Metastatic Breast Carcinoma in the Brain (tissue), 10 donors: ENCODE results near the gene MRGPRF.

- PRO-cap, 10 experiments = no peak in any of the 10 experiments
These were observed 38.1 kb downstream of the MRGPRD start for GRCh38 chr11:68942531-68943261.

- PRO-cap, 10 experiments = peak in 1 of 10 experiments; most common plus-strand start chr11:68955506 (in 1); most common minus-strand start chr11:68955418 (in 1)
These were observed 25.6 kb downstream of the MRGPRD start for GRCh38 chr11:68955151-68955604.

GRCh38 chr11:69010014-69010768 is 2.9 kb downstream of the MRGPRF start:
- PRO-cap, 10 experiments = no peak in any of the 10 experiments

DNA sequence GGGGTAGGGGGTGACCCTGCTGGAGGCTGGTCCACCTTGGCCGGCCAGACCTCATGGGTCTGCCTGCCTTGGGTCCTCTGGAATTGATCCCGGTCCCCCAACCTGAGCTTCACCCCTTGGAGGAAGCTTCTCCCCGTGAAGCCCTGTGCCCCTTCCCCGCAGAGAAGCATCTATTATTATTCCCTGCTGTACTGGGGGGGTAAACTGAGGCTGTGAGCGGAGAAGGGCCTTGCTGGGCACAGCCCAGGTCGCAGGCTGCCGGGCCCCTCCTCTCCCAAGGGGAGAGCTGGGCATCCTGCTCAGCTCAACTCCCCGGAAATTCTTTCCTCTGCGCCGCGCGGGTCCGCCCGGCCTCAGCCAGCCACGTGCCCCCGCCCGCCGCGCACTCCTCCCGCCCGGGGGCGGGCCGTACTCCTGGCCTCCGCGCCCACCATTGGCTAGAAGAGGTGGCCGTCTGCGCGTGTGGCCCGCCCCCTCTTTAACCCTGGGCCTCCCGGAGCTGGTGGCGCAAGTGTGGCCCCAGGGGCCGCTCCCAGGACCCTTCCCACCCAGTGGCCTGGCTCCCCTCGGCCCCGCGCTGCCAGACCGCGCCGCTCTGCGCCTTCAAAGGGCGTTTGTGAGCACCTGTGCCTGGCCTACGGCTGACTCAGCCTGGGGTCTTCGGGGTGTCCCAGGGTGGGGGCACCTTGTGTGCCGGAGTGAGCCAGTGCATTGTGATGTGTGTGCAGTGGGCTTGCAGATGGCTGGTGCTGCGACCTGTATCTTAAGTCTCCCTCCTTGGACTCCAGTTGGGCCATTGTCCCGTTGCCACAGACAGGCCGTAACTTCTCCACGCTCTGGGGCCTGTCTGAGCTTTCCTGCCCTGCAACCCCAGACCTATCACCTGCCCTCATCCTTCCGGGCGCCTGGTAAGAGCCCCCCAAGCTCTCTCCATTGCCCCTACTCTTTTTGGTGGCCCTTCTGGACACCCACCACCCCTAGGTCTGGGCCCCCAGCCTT is 2.0 kb downstream of the MRGPRF start:
- PRO-cap, 10 experiments = peak in 10 of 10 experiments; most common plus-strand start position 443 of the sequence (in 1); most common minus-strand start position 311 of the sequence (in 10)

DNA sequence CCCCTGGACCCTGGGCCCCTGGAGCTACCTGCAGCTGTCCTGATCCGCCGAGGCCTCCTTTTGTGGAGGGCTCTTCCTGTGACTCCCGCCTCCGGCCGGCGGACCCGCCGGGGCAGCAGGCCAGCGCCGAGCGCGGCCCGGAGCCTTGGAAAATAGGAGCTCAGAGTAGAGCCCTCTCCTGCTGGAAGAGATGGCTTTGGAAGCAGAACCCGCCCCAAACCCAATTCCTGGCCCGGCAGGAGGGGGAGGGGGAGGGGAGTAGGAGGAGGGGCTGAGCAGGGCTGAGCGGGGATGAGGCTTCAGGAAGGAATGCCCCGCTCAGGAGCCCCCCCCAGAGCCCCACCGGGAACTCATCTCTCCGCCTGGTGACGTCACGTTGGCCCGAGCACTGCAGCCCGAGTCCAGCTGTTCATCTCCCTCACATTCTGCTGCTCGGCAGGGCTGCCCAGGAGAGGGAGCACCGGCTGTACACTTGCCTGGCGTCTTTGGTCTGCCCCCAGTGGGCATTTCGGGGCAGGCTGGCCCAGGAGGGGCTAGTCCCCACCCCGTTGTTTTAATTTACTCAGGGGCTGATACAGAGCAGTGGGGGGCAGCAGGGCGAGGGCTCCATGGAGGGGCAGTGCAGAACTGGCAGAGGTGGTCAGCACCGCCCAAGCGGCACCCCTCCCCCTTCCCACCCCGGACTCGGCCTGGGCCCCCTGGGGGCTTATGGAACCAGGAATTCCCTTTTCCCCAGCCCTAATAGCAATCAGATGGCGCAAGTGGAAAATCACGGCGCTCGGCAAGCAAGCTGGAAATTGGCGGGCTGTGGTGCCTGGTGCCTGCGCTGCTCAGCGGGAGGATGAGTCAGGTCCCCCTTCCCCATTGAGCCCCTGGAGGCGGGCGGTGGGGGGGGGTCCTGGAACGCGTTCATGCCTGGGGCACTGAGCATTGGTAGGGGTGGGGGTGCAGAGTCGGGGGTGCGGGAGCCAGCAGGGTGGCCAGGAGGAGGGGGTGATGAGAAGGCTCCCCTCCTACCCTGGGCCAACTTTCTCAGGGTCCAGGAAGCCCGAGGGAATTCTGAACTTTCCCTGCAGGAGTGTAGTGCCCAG is at the start of gene MRGPRF:
MRGPRF (minus strand) TSS at position 192 of the 1,091 bp plus-strand sequence.
- PRO-cap, 10 experiments = peak in 1 of 10 experiments; most common minus-strand start position 154 of the sequence (in 1)

GRCh38 chr11:69018625-69019348 is 5.7 kb upstream of the MRGPRF start:
- PRO-cap, 10 experiments = no peak in any of the 10 experiments

DNA sequence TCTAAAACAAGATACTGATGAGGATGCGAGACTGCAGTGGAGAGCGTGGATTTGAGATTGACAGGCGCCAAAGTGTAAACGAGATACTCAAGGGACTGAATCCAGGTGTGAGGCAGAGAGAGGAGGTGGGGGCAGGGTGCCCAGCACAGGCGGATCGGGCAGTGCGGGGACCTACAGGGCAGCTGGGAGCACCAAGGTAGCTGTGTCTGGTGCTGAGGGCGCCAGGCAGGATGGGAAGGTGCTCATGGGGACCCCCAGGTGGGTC is 12.6 kb downstream of the TPCN2 start:
- PRO-cap, 10 experiments = no peak in any of the 10 experiments

- PRO-cap, 10 experiments = no peak in any of the 10 experiments
These were observed 18.5 kb downstream of the TPCN2 start for GRCh38 chr11:69067284-69067666.

DNA sequence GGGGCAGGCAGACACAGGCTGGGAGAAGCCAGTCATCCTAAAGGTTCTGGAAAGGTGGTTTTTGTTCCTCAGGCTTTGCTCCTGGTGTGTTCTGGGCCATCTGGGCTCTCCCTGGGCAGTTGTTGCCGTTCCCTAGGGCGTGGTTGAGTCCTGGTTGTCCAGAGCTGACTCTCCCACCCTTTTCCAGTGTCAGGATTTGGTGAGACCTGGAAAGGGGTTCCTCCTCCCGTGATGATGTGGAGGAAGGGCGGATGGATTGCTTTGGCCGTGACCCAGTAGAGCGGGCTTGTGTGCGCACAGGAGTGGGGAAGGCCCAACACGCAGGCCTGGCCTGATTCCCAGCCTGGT is 26.0 kb downstream of the TPCN2 start:
- PRO-cap, 10 experiments = no peak in any of the 10 experiments

GRCh38 chr11:69106128-69107026 is 49.4 kb upstream of the SMIM38 start:
- PRO-cap, 10 experiments = peak in 6 of 10 experiments; most common plus-strand start chr11:69106597 (in 2); most common minus-strand start chr11:69106541 (in 4)

DNA sequence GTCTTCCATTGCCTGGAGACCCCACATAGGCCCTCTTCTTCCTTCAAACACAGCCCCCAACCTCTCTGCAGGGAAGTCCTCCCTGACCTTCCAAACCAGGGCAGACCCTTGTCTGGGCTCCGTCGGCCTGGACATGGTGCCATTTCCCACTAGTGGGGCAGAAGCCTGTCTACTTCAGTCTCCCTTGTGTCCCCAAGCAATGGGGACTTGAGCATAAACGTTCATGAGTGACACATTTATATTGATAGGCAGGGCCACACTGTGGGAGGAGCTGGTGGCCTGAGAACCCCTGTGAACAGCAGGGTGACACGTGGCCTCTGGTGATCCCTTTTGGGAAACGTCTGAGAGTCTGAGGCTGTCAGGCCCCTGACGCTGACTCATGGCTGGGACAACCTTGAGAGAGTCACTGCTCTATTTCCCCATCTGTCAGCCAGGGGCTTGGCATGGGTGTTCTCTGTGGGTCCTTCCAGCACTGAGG is 54.5 kb downstream of the SMIM38 start:
- PRO-cap, 10 experiments = no peak in any of the 10 experiments

DNA sequence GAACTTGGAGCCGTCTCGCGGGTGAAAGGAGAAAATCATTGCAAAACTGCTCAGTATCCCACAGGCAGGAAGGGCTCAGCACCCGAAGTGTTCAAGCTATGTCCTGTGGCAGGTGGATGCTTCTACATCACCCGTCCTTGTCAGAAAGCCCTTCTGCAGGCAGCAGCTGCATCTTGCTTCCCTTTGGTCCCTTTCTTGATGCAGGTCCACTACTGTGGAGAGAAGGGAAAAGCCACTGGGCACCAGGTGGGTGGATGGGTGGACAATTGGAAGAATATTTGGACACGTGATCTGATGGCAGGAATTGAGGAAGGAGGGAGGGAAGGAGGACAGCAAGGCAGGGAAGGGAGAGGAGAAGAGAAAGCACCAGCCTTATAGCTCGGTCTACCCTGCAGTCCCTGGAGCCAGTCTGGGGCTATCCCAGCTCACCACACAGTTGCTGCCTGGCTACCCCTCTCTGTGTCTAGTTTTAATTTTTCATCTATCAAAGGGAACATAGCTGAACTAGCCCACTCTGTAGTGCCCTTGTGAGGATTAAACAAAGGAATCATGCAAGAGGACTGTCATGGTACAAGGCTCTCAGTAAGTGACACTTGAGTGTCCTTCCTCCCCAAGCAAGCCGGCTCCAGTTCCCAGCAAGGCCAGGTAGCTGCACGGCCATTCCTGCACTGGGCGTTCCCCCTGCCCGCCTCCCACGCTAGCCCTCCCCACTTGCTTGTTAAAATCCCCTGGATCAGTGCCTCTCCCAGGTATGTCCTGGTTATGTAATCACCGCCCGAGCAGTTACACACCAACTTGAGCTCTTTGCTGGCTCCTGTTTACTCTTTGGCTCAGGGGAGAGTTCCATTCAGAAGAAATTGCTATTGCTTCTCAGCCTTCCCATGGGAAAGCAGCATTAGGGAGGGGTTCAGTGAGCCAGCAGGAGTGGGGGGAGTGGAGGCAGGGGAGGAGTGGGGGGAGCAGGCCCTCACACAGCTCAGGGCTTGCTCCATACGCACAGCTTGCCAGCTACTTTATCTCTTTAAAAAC is 19.6 kb upstream of the MYEOV start:
- PRO-cap, 10 experiments = peak in 7 of 10 experiments; most common plus-strand start position 828 of the sequence (in 3); most common minus-strand start position 632 of the sequence (in 3)

GRCh38 chr11:69306301-69306510 is 12.3 kb downstream of the MYEOV start:
- PRO-cap, 10 experiments = no peak in any of the 10 experiments

GRCh38 chr11:69381995-69382710 is 88.2 kb downstream of the MYEOV start:
- PRO-cap, 10 experiments = peak in 5 of 10 experiments; most common plus-strand start chr11:69382543 (in 3); most common minus-strand start chr11:69382392 (in 1)

DNA sequence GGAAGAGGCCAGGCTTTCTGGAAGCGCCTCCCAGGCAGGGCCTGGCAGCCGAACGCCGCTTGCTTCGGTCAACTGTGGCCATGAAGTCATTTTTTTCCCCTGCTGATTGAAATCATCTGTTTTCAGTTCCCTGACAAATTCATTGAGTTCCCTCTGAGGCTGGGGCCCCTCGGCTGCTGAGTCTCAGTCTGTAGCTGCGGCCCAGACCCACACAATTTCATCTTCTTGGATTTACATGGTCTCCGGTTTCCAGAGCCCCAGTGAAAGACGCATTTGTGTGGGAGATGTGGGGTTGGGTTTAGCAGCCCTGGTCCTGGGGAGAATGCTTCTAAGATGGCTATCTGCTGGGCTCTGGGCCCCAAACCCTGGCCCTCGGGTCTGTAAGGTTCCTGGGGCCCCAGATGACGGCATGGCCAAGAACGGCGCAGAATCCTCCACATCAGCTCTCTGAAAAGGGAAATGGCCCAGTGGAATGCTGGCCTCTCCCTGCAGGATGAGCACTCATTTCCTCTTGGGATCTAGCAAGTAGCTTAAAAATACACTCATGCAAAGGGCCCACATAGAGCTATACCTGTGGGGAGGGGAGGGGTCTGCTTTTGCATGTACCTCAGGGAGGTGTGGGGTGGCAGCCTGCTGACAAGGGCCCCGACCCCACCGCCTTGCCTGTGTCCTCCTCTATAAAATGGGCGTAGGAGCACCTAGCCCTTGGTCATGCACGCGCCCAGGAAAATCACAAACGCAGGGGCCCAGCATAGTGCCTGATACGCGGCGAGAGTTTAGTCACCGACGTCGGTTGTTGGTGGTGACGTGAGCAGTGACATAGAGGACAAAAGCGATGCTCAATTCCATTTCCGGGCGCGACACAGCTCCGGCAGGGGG is 150.0 kb downstream of the MYEOV start:
- PRO-cap, 10 experiments = peak in 1 of 10 experiments; most common plus-strand start position 400 of the sequence (in 1); most common minus-strand start position 190 of the sequence (in 1)

DNA sequence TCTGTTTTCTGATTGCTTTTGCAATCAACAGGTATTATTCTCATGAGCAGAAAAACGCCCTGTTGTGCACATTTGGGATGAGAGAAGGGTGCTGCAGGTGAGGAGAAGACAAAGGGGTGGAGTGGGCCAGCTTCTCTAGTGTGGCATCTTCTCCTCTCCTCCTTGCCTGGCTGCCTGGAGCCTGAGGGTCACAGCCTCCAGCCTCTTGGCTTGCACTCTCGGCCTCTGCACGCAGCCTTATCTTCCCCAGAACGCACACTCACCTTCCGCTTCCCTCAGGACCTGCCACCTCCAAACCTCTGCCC is 161.6 kb upstream of the CCND1 start:
- PRO-cap, 10 experiments = no peak in any of the 10 experiments

- PRO-cap, 10 experiments = peak in 5 of 10 experiments; most common plus-strand start chr11:69539972 (in 3); most common minus-strand start chr11:69540225 (in 3)
These were observed 101.0 kb upstream of the CCND1 start for GRCh38 chr11:69539648-69540637.

DNA sequence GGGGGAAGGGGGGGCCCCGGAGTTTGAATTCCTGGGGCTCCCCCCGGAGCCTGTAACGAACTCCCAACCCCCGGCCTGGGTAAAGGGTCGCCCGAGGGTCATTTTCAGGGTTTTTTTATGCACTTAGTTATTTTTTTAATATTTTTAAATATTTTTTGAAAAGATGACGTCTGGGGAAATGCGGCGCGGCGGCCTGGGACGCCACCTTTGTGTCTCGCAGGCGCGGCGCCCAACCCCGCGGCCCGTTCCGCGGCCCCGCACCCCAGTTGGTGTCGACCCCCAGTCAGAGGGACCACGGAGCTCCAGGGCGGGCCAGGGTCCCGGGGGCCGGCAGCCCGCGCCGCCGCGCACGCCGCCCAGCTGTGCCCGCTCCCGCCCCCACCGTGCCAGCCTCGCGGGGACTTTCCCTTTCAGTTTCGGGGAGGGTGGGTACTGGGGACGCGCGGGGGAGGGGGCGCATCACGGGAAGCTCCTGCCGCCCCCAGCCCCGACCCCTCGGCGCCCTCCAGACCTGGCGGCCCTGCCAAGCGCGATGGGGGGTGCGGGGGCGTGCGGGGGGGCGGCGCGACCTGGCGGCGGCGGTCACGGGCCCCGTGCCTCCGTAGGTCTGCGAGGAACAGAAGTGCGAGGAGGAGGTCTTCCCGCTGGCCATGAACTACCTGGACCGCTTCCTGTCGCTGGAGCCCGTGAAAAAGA is 1.6 kb downstream of the CCND1 start:
- PRO-cap, 10 experiments = peak in 9 of 10 experiments; most common plus-strand start position 164 of the sequence (in 3); most common minus-strand start position 385 of the sequence (in 6)

DNA sequence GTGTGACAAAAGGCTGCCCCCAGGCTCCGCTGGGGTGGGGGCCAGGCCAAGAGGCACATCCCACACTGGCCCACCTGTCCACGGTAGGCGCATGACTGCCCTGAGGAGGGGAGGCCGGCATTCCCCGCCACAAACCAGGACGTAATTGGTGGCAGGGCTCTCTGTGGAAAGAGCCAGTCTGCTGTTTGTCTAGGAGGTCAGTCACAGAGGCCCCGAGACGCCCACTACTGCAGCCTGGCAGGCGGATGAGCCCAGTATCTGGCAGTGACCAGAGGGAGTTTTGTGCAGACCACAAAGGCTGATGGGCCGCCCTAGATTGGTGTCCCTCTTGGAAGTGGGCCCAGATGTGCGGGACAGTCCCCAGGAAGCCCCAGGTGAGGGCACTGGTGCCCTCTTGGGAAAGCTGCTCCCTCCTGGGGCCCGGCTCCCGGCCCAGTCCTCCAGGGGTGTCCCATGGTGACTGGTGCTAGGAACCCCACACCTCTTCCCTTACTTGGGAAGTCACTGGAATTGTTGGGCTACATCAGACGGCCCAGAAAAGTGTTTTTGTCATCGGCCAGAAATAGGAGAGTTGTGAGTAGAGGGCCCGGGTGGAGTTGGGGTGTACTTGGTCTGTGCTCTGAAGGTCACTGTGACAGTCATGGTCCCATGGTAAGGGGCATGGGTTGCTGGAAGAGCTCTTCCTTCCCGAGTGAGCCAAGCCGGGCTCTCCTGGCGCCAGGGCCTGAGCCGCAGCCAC is 5.9 kb downstream of the CCND1 start:
- PRO-cap, 10 experiments = peak in 2 of 10 experiments; most common plus-strand start position 176 of the sequence (in 1); most common minus-strand start position 147 of the sequence (in 1)

- PRO-cap, 10 experiments = peak in 2 of 10 experiments; most common minus-strand start chr11:69670186 (in 1)
These were observed 5.0 kb downstream of the LTO1 start for GRCh38 chr11:69670042-69670602.